Measurements from ENCODE around the genes KRT3, KRT78, KRT8 and TNS2.

DNA sequence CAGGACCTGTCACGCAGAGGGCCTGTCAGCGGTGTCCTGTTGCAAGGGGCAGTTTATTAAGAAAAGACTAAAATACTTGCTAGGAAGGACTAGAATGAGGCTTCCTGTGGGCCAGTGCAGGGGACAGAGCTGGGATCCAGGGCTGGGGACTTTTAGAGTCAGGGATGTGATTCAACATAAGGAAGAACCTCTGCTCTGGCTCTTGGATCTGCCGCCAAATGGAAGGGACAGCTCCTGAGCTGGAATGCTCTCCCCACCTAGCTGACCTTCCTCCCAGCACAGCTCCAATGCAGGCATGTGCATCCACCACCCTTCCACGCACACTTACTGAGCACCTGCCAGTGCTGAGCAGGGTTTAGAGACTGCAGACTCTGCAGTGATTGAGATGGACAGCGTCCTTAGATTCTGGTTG is 11.9 kb upstream of the NR4A1 start:
- PRO-cap: unidirectional peak, minus-strand start at position 329 of the sequence
- RAMPAGE, long total RNA, 2 experiments: no peak in any of the 2 experiments

DNA sequence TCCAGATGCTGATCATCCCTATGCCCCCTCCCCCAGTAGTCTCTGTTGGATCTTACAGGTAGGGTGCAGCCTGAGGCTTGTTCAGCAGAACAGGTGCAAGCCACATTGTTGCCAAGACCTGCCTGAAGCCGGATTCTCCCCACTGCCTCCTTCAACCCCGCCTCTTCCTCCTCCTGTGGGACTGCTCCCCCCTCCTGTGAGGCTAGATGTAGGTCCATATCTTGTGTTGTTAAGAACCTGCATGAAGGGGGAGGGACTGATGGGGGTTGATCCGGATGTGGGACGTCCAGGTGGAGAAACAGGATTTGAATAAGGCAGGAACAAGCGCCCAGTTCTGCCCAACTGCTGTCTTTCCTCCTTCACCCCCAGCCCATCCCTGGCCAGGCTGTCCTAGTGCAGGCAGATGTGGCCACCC is 1.2 kb downstream of the NR4A1 start:
- PRO-cap: no peak
- RAMPAGE, long total RNA, 2 experiments: no peak in any of the 2 experiments

GRCh38 chr12:52069272-52069927 is 378 bp upstream of the ATG101 start:
- PRO-cap: bidirectional peak, plus-strand start at chr12:52069561, minus-strand start at chr12:52069570; bidirectional peak, plus-strand start at chr12:52069976, minus-strand start at chr12:52069681
- RAMPAGE, long total RNA, 2 experiments: no peak in any of the 2 experiments

DNA sequence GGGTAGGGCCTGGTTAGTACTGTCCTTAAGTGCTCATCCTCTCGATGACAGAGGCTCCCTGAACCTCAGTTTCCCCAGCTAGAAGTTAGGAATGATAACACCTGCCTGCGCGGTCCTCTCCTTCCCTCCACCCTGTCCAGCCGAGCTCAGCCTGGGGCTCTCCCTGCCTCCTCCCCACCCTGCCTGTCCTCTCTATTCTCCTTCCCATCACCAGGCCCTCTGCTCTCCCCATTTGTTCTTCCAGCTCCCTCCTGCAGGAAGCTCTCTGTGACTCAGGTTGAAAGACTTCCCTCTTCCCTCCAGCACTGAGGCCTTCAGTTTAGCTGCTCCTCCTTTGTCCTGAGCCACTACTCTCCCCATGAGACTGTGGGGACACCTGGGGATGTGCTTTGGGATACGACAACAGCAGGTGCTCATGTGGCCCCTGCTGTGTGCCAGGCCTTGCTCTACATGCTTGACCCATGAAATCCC is 5.8 kb downstream of the KRT80 start:
- PRO-cap: no peak
- RAMPAGE, long total RNA, 2 experiments: no peak in any of the 2 experiments

DNA sequence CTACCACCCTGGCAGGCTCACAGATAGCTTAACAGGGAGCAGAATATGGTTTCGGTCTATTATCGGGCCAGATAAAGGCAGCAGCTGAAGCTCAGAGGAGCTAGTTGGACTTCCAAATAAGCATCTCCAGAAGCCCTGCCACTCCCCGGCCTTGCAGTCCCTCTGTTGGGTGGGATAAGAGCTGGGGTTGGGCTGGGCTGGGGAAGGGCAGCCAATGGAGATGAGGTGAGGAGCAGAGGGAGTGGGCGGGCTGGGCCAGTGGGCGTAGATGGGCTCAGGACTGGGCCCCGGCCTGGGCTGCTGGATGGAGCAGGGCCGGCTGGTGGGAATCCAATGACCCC is 8.5 kb upstream of the KRT80 start:
- PRO-cap: no peak
- RAMPAGE, long total RNA, 2 experiments: no peak in any of the 2 experiments

DNA sequence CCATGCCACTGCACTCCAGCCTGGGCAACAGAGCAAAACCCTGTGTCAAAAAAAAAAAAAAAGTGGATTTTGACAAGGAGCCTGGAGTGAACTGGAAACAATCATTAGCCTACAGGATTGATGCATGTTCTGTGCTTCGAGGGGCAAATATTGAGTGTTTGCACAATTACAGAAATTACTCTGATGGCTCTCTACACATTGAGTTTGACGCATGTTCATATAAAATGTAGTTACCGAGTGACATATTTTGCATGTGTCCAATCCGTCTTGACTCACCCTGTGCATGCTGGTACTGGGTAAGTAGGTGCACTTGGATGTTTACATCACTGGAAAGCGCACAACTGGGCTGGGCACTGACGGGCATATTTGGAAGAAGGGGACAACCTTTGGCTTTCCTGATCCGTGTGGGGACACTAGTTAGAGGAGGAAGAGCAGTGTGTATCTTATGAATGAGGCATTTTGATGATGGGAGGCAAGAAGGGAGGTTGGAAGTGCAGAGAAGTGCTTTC is 4.9 kb upstream of the KRT6A start:
- PRO-cap: no peak
- RAMPAGE, long total RNA, 2 experiments: no peak in any of the 2 experiments

DNA sequence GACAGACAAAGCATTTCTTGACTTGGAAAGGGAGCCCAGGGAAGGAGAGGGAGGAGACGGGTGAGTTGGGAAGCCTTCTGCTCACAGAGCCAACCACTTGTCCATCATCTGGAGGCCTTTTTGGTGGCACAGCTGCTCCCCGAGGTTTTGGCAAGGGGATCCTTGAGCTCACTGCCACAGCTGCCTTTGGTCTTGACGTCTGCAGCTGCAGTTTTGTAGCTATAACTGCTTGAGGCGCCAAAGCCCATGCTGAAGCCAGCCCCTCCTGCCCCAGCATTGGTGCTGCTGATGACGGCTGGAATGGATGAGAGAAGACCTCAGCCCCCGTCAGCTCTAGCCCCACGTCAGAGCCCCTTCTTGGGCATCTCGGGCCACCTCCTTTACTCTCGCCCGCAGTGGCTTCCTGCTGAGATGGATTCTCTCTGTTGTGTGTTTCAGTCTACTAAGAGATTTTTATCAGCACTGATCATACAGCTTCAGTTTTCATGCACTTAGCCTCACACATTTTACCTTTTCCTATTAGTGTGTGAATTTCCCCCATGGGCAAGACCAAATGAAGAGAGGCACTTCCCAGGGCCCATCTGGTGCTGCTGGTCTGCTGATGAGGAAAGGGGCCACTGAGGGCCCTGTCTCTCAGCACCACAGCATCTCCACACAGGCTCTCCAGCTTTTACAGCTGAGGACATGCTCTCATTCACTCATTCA is 12.4 kb upstream of the KRT74 start:
- PRO-cap: no peak
- RAMPAGE, long total RNA, 2 experiments: no peak in any of the 2 experiments

GRCh38 chr12:52677254-52677750 is 2.9 kb downstream of the KRT1 start:
- PRO-cap: no peak
- RAMPAGE, long total RNA, 2 experiments: no peak in any of the 2 experiments

DNA sequence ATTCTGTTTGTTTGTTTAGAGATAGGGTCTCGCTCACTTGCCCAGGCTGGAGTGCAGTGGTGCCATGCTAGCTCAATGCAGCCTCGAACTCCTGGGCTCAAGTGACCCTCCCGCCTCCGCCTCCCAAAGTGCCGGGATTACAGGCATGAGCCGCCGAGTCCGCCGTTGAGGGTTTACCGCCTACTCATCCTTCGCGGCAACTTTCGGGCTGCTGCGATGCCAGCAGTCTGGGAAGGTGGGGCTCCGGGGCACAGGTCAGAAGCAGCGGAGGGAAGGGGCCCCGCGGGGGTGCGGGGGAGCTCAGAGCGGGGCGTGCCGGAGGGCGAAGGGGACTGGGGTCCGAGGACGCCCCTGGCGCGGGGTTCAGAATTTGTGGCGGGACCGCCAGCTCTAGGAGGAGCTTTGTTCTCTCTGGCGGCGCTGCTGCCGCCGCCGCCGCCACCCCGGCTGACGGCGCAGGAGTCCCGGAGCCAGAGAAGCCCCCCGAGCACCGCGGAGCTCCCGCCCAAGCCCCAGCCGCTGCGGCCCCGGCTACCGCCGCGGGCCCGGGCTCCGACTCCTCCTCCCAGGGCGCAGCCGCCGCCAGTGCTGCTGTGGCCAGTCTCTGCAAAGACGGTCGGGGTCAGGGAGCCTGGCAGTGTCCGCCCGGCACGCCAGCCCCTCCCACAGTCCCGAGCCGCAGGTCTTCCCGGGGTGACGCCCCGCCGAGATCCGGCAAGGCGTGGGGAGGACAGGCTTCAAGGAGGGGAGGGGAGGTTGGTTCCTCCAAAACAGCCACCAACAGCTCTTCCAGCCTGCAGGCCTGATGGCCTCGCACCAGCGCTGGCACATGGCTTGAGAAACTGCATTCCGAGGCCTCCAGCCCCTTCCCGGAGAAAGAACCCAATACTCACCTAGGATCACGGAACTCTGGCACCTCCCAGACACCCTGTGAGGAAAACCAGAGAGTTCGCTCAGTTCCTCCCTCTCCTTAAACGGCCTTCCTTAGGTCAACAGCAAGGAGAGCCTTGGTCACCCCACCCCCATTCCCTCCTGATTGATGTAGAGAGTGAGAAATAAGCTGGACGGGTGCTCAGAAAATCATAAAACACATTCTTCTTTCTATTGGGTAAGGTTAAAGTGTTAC is 11.0 kb upstream of the KRT77 start:
- PRO-cap: no peak
- RAMPAGE, long total RNA, 2 experiments: no peak in any of the 2 experiments

GRCh38 chr12:52795976-52796342 is at the start of gene KRT3:
KRT3 (minus strand) TSS chr12:52796117.
- PRO-cap: no peak
- RAMPAGE, long total RNA, 2 experiments: no peak in any of the 2 experiments

DNA sequence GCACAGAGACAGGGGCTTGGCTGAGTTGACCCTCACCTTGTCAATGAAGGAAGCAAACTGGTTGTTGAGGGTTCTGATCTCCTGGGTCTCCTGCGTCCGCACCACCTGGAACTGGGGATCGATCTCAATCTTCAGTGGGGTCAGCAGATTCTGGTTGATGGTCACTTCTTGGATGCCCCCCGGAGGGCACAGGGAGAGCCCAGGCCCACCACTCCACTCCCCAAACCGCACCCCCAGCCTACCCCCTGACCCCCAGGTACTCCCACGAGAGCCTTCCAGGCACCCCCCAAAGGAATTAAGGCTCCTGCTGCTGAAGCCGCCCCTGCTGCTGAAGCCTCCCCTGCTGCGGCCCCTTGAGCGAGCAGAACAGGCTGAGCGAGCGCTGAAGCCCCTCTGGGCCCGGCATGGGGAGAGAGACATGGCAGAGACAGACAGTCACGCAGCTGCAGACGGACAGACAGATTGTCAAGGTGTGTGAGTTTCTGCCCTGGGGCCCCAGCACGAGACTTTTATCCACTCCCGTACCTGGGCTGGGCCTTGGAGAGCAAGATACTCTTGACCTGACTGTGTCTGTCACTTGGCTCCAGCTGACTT is at the start of gene KRT78:
TSS of gene KRT78 (minus strand) at position 484 of the 594 bp plus-strand sequence.
- PRO-cap: no peak
- RAMPAGE, long total RNA, 2 experiments: no peak in any of the 2 experiments

DNA sequence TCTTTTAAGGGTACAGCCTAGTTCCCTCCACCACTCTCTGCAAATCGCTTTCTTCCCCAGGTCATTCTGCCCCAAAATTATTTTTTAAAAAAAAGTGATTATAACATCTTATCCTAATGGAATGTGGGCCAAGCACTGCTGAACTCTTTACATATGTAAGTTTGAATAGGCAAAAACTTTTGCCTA is 1.9 kb downstream of the KRT8 start:
- PRO-cap: no peak
- RAMPAGE, long total RNA, 2 experiments: no peak in any of the 2 experiments

GRCh38 chr12:52904341-52905577 is at the start of gene KRT8:
KRT8 (minus strand) TSS chr12:52905076.
- PRO-cap: bidirectional peak, plus-strand start at chr12:52905189, minus-strand start at chr12:52905076
- RAMPAGE, long total RNA, 2 experiments: start-site peak on the minus strand in 2 of 2 experiments, at chr12:52905053-52905195 at its widest, 831 to 1,166 reads per replicate

GRCh38 chr12:52941881-52942435 is 7.0 kb upstream of the KRT18 start:
- PRO-cap: no peak
- RAMPAGE, long total RNA, 2 experiments: no peak in any of the 2 experiments

GRCh38 chr12:52950949-52951967 is 2.3 kb downstream of the KRT18 start:
- PRO-cap: no peak
- RAMPAGE, long total RNA, 2 experiments: no peak in any of the 2 experiments

DNA sequence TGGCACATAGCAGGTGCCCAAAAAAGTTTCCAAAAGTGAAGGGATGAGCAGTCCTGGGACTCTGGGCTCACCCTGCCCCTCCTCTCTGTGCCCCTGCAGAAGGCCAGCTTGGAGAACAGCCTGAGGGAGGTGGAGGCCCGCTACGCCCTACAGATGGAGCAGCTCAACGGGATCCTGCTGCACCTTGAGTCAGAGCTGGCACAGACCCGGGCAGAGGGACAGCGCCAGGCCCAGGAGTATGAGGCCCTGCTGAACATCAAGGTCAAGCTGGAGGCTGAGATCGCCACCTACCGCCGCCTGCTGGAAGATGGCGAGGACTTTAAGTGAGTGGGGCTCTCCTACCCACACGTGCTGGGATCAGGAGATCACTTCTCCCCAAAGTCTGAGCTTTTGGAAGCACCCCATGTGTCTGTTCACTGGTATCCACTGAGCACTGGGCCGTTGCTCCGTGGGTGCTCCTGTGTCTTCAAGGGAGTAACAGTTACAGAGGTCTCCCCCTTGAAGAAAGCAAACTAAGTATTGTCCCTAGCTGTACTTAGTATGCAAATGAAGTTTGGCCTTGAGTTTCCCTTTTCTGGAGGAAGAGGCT is 3.2 kb downstream of the KRT18 start:
- PRO-cap: no peak
- RAMPAGE, long total RNA, 2 experiments: no peak in any of the 2 experiments

DNA sequence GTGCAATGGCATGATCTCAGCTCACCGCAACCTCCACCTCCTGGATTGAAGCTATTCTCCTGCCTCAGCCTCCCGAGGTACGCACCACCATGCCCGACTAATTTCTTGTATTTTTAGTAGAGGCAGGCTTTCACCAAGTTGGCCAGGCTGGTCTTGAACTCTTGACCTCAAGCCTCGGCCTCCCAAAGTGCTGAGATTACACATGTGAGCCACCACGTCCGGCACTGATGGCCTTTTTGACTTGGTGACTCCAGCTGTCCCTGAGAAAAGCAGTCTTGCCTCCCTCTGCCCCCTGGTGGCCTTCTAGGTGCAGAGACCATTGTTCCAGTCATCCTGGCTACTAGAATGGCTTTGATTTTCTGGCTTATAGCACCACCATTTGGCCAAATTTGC is 25.6 kb upstream of the EIF4B start:
- PRO-cap: no peak
- RAMPAGE, long total RNA, 2 experiments: no peak in any of the 2 experiments

DNA sequence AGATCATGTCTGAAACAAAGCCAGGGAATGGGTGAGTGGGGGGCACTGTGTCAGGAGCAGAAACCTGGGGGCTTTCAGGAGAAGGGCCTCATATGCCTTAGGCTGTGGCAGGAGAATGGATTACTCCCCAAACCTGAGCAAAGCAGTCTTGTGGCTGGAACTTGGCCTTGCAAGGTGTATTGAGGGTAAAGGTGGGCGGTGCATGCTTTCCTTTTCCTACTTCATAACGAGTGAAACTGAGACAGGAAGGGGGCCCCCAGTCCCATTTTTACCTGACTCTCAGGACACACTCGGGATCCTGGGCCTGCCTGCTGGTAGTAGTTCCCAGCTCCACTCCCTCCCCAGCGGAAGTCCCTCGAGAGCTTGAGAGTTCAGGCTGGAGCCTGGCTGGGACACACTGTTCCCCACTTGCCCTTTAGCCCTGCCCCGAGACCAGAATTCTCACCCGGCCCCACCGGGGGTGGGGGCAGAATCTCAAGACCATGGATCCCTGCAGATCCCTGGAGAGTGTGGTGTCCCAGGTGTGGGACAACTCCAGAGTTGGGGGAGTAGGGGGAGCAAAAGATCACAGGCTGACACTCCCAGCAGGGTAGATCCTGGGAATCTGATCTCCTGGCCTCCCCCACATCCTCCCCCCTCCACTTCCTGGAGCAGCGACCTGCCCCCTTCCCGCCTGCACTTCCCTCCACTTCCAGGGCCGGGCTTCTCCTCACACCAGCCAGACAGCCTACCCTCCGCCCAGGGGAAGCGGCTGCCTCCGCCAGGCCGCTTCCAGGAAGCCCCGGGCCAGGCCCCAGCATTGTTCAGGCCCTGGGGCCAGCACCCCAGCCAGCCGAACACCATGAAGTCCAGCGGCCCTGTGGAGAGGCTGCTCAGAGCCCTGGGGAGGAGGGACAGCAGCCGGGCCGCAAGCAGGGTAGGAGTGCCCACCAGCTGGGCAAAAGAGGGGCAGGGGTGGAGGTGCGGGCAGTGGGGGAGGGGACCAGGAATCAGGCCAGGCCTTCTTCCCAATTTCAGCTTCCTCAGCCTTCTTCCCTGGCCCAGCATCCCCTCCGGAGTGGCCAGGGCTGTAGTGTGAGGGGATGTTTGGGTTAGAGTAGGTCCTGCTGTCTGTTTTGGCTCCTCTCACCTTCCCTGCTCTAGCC is at the start of gene TNS2:
TSS of gene TNS2 (plus strand) at position 721 of the 1,145 bp plus-strand sequence.
- PRO-cap: bidirectional peak, plus-strand start at position 469 of the sequence, minus-strand start at position 352 of the sequence; bidirectional peak, plus-strand start at position 537 of the sequence, minus-strand start at position 534 of the sequence; bidirectional peak, plus-strand start at position 688 of the sequence, minus-strand start at position 598 of the sequence
- RAMPAGE, long total RNA, 2 experiments: start-site peak on the plus strand in 2 of 2 experiments, centred at positions 710 to 827 of the sequence, 18 to 370 reads per replicate; start-site peak on the minus strand in 1 of 2 experiments, centred at position 354 of the sequence, 5 reads per replicate

DNA sequence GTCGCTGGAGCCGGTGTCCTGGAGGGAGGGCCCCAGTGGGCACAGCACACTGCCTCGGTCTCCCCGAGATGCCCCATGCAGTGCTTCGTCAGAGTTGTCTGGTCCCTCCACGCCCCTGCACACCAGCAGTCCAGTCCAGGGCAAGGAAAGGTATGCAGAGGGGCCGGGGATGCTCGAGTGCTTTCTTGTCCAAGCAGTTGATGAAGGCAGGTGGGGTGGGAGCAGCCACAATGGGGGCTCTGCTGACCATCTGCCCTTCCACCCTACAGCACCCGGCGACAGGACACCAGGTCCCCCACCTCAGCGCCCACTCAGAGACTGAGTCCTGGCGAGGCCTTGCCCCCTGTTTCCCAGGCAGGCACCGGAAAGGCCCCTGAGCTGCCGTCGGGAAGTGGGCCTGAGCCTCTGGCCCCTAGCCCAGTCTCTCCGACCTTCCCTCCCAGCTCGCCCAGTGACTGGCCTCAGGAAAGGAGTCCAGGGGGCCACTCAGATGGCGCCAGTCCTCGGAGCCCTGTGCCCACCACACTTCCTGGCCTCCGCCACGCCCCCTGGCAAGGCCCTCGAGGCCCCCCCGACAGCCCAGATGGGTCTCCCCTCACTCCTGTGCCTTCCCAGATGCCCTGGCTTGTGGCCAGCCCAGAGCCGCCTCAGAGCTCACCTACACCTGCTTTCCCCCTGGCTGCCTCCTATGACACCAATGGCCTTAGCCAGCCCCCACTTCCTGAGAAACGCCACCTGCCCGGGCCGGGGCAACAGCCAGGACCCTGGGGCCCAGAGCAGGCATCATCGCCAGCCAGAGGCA is 10.7 kb downstream of the TNS2 start:
- PRO-cap: no peak
- RAMPAGE, long total RNA, 2 experiments: no peak in any of the 2 experiments

GRCh38 chr12:53066101-53067072 is 12.8 kb downstream of the SPRYD3 start:
- PRO-cap: no peak
- RAMPAGE, long total RNA, 2 experiments: no peak in any of the 2 experiments